ENCODE measurements around the genes HNRNPH3 and TET1.

GRCh38 chr10:62075398-62075845, 173.9 kb downstream of the ARID5B start:
- PRO-cap, 2 experiments, result no peak in any of the 2 experiments

GRCh38 chr10:62079874-62080725, 178.6 kb downstream of the ARID5B start:
- PRO-cap, 2 experiments, result no peak in any of the 2 experiments

DNA sequence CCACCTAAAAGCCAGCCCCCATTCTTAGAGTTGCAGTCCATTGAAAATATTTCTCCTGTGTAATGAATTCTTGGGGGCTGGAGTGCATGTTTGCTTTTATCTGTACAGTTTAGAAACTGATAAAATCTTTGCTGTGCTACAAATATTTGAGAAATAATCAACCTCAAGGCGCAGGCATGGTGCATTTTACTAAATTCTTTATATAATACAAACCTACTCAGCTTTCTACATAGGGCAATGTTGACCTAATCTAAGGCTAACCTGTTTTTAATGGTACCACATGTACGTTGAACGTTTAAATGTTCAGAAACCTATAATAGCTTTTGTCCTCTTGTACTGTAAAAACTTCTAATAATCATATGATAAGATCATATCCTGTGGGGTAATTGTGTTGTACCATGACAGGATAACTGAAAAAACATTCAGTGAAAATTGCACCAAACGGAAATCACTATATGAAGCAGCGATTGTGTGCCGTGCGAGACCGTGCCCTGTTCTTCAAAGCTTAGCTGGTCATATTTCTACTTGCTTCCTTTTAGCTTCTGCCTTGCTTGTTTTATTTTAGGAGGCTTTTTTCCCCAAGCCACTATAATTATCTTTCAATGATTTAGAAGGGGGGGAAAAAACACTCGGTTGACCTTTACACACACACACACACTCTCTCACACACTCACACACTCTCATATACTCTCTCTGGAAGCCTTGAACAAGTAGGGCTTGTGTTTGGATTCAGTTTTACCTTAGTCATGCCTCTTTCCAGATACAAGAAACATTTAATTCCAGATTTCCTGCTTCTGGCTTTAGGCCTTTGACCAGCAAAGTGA, 181.1 kb downstream of the ARID5B start:
- PRO-cap, 2 experiments, result peak in 1 of 2 experiments; most common plus-strand start position 454 of the sequence (in 1); most common minus-strand start position 499 of the sequence (in 1)

DNA sequence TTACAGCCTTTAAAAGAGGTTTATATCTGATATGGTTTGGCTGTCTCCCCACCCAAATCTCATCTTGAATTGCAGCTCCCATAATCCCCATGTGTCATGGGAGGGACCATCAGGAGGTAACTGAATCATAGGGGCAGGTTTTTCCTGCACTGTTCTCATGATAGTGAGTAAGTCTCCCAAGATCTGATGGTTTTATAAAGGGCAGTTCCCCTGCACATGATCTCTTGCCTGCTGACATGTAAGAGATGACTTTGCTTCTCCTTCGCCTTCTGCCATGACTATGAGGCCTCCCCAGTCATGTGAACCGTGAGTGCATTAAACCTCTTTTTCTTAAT, 9.7 kb downstream of the RTKN2 start:
- PRO-cap, 2 experiments, result no peak in any of the 2 experiments

- PRO-cap, 2 experiments, result peak in 1 of 2 experiments; most common plus-strand start chr10:62681639 (in 1)
Measured at GRCh38 chr10:62681440-62681748, 123.1 kb upstream of the ADO start.

DNA sequence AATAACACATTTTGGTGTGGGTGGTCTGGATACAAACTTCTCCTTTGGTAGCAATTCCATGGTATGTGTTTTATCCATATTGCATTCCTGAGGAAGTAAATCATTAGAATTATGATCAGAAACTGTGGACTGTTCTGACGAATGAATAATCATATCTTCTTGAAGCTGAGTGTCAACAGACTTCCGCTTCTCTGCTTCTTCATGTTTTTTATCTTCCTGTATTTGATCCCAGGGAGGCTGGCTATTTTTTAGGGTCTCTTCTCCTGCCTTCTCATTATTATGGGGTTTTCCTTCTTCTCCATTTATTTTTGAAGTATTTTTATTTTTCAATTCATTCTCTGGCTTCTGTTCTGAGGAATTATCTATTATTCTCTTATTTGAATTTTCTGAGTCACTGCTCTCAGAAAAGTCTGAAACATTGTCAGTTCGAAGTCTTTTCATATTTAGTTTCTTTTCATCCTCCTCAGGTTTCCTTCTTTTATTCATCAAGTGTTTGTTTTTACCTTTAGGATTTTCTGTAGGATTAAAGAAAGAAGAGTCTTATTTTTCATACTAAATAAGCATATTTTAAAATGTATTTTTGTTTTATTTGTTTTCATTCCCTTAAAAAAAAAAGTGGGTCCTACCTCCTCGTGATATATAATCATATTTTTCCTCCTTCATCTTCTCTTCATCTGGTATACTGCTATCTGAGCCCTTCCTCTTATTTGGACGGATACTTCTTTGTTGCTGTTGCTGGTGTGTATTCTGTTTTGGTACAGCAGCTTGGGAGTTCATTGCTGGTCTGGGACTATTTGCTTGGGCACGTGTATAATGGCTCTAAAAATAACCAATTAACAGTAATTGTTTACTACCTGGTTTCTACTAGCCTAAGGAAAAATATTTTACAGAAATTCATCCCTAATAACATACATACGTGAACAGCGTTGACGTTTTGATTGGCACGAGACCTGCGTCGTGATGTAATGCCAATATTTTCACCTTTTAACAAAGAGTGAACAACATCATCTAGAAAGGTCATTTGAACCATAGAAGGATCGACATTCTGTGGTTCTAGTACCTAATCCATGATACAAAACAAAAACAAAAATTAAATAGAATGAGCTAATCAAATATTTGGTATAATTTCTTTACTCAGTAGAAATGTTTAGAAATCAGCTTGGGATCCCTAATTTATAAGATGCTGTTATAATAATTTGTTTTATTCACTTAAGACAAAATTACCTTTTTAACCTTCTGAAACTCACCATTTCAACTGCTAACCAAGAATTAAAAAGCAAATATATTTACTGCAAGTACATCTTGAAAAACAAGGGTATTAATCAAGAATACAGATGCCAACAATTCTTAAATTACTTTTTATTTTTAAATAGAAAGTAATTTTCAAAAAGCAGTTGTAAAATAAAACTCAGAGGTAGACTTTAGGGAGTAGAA, 82.0 kb downstream of the NRBF2 start:
- PRO-cap, 2 experiments, result no peak in any of the 2 experiments

- PRO-cap, 2 experiments, result no peak in any of the 2 experiments
Measured at GRCh38 chr10:63243923-63244615, 110.9 kb downstream of the NRBF2 start.

- PRO-cap, 2 experiments, result no peak in any of the 2 experiments
Measured at GRCh38 chr10:63437398-63438197, 28.2 kb downstream of the JMJD1C start.

GRCh38 chr10:63609925-63610359, 88.7 kb downstream of the REEP3 start:
- PRO-cap, 2 experiments, result no peak in any of the 2 experiments

GRCh38 chr10:65653877-65654313, 1271.9 kb upstream of the LRRTM3 start:
- PRO-cap, 2 experiments, result no peak in any of the 2 experiments

DNA sequence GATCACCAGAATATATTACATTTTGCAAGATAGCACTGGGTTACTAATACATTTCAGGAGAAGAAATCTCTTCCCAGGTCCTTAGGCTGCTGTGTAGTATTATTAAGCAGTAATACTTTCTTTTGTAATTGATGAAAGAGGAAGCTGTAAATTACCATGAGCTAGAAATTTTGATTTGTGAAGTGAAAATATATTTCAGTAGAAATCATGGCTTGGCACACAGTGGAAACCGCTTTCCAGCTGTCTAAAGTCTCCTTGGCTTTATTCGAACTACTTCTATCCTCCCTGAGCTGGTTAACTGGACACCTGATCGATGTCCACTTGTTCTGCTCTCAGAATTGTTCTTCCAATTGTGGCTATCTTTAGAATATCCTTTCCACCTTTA, 556.8 kb upstream of the LRRTM3 start:
- PRO-cap, 2 experiments, result no peak in any of the 2 experiments

DNA sequence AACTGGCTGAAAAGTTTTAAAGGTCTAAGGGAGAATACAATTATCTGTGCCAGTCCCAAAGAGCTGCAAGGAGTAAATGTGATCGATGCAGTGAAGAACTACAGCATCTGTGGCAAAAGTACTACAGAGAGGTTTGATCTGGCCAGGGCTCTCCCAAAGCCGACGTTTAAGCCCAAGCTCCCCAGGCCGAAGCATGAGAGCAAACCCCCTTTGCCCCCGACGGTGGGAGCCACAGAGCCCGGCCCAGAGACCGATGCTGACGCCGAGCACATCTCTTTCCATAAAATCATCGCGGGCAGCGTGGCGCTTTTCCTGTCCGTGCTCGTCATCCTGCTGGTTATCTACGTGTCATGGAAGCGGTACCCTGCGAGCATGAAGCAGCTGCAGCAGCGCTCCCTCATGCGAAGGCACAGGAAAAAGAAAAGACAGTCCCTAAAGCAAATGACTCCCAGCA, 2.1 kb downstream of the LRRTM3 start:
- PRO-cap, 2 experiments, result no peak in any of the 2 experiments

- PRO-cap, 2 experiments, result no peak in any of the 2 experiments
Measured at GRCh38 chr10:67045344-67045690, 119.5 kb downstream of the LRRTM3 start.

DNA sequence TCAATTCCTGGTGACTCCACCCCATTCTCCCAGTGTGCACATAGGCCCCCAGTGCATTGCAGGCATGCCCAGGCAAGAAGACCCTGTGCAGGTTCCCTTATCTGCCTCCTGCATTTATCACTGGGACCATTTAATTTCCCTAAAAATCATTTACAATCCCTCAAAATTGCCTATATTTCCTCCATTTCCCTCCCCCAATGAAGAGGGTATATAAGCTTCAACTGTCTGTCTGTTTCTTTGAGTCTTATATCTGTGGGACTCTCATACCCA, 354.7 kb downstream of the LRRTM3 start:
- PRO-cap, 2 experiments, result no peak in any of the 2 experiments

DNA sequence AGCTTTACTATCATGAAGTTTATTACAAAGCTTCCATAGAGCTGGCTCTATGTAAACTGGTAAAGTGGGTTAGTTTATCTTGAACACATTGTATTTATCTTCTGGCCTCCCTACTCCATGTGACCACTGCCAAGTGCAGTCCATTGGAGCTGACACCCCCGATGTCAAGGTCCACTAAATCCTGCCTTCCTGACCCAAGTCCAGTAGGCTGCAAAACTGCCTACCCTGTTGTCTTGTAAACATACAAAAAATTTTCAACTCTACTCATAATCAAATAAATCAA, 10.2 kb downstream of the DNAJC12 start:
- PRO-cap, 2 experiments, result no peak in any of the 2 experiments

DNA sequence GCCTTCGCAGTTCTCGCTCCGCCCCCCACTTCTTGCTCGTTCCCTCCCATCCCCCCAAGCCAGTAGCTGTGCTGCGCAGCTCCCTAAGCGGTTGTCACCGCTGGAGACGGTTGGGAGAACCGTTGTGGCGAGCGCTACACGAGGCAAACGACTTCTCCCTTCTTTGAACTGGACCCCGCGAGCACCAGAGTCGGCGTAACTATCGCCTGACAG, at the start of gene HNRNPH3:
Gene HNRNPH3, plus strand, starts transcription at position 62 of the 213 bp plus-strand sequence.
- PRO-cap, 2 experiments, result peak in 2 of 2 experiments; most common plus-strand start position 62 of the sequence (in 2)

GRCh38 chr10:68336911-68337532, 4.3 kb upstream of the PBLD start:
- PRO-cap, 2 experiments, result no peak in any of the 2 experiments

DNA sequence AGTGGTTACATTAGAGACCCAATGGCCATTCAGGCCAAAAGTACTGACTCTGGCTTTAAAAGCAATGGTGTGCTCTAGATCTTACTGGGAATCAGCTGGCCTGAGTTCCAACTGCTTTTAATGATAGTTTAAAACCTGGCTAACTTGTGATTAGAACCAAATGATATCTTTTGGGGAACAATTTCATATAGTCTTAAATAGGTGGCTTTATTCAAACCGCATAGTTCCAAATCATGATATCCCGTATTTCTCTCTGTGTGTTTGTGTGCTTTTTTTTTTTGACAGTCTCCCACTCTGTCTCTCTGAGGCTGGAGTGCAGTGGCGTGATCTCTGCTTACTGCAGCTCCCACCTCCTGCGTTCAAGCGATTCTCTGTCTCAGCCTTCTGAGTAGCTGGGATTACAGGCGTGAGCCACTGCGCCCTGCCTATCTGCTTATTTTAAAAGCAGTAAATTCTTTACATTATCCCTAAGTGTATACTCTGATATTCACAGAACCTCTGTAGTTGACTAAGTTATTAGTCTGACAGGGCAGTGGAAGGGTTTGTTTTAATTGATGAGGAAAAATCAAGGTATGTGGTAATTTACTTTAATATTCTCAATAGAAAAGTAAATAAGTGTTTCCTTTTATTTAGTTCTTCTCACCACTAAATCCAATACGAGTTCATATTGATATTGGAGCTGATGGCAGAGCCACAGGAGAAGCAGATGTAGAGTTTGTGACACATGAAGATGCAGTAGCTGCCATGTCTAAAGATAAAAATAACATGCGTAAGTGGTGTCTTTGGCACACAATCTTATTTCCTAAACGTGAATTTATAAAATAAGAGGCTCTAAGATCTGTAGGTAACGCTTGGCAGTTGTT, 8.0 kb upstream of the PBLD start:
- PRO-cap, 2 experiments, result no peak in any of the 2 experiments

GRCh38 chr10:68477728-68478112, 5.9 kb upstream of the DNA2 start:
- PRO-cap, 2 experiments, result no peak in any of the 2 experiments

- PRO-cap, 2 experiments, result peak in 1 of 2 experiments; most common plus-strand start chr10:68560337 (in 1)
Measured at GRCh38 chr10:68559735-68560935, at the start of gene TET1. Gene TET1, plus strand, starts transcription at chr10:68560337.

All from cytotoxic T cell (primary cell).